Jejunum (tissue), 1 donor: ENCODE measurements around the gene PRPF4B.

GRCh38 chr6:4021001-4021536 lies at the start of gene PRPF4B:
PRPF4B (plus strand) TSS chr6:4021300.
- PRO-cap: bidirectional peak, plus-strand start at chr6:4021300, minus-strand start at chr6:4021220

- PRO-cap: no peak
These were observed 198.6 kb upstream of the ECI2 start for GRCh38 chr6:4333854-4334507.

DNA sequence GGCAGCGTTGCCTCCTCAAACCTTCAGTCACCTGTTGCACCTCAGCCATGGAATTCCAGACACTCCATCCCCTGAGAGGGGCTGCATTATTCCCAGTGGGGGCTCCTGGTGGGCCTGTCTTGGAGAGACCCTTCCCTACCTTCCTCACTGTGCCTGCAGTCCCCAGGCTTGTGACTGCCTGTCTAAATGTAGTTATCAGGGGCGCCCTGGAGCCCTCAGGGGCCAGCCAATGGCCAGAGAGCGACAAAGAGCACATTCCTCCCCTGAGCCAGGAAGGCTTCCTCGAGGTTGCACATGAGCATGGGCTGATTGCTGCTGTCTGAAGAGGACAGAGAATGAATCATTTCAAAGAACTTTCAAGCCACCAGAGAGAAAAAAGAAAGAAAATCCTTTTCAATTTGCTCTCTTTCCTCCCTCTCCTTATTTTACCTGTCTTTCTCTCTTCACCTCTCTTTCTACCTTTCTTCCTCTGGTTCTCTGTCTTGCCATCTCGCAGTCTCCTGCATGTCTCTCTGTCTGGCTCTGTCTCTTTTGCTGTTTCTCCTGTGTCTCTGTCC lies 211.7 kb upstream of the ECI2 start:
- PRO-cap: no peak

GRCh38 chr6:5174087-5174686 lies 86.6 kb downstream of the LYRM4 start:
- PRO-cap: bidirectional peak, plus-strand start at chr6:5174424, minus-strand start at chr6:5174419

DNA sequence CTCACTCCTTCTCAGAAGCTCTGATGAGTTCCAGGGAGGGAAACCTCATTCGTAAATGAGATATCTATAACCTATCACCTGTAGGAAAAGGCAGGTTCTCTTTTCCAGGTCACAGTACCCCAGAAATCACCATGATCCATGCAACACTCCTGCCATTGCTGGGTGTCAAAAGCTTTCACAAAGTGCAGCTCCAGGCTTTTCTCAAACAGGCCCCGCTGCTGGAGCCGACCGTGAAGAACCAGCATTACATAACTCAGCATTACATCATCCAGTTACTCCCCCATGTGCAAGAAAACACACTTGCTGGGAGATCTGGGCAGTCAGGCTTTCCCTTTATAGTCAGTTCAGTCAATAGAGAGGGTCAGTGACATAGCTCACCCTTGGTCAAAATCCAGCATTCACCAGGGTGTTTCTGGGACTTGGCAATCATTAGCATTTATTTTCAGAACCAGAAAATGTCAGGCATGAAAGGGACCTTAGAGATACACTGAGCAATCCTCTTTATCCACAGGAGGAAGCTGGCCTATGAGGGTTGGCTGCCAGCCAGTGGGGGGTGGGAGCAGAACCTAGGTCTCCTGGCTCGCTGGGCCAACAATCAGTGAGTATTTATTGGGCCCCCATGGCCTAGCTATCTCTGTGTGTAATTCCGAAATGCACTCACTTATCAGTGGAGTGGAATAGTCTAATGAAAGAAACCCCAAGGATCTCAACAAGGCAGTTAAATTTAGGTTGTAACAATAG lies 54.8 kb downstream of the LYRM4 start:
- PRO-cap: no peak

DNA sequence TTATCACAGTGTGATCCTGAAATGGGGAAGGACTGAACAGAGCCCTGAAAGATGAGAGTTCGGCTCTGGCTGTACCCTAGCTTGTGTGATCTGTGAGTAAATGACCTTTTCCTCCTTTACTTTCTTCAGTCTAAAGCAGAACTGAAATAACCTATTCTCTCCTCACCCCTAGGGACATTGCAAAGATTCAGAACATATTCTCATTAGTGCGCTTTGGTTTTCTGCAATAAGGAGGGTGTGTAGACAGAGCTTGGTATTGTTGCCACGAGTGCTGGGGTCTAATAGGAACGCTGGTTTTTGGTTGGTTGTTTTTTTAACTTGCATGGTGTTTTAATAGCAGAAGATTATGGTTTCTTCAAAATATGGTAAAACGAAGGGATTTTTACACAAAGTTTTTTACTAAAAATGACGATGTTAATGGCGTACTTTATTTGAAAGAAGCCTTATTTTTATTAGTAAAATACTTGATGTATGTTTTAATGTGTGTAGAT lies 16.8 kb downstream of the FARS2 start:
- PRO-cap: no peak

DNA sequence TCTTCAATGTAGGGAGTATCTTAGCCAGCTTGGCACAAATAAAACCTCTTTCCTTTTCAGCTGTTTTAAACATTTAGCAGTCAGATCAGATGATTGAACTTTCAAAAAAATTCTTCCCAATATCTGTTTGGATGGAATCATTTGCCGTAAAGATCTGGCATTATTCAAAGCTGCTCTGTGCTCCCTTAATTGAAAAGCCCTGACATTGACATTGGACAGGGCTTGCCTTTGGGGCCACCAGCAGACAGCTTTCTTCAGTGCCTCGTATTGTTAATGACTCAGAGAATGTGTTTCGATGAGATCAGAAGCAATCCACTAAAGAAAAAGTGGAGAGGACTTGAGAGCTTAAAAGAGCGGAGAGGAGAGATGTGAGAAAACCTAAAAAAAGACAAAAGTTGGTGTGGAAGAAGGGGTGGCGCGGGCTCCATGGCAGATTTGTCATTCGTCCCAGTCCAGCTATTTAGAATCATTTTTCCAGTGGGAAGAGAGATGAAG lies 343.4 kb downstream of the NRN1 start:
- PRO-cap: no peak

DNA sequence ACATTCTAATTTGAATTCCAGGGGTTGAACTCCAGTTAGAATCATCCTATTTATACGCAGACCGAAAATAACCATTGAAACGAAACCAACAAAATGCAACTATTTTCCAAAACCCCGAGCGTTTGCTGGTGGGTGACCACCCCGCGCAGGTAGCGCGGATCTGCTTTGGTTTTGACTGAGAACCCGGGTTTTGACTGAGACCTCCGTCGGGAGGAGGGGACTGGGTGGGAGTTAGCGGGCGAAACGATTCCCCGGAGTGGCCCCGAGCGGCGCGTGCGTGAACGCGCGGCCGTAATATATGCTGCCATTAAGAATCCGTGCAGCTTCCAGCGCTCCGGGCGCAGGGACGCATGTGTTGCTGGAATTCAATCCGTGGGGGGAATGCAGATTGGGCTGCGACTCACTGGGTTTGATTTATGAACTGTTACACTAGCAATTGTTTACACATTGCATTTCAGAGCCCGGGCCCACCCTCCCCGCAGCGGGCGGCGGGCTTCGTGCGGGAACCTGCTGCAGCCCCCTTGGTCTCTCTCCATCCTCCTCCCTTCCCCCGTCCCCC lies 10.0 kb downstream of the NRN1 start:
- PRO-cap: no peak

GRCh38 chr6:6243950-6244341 lies 76.5 kb downstream of the F13A1 start:
- PRO-cap: no peak

DNA sequence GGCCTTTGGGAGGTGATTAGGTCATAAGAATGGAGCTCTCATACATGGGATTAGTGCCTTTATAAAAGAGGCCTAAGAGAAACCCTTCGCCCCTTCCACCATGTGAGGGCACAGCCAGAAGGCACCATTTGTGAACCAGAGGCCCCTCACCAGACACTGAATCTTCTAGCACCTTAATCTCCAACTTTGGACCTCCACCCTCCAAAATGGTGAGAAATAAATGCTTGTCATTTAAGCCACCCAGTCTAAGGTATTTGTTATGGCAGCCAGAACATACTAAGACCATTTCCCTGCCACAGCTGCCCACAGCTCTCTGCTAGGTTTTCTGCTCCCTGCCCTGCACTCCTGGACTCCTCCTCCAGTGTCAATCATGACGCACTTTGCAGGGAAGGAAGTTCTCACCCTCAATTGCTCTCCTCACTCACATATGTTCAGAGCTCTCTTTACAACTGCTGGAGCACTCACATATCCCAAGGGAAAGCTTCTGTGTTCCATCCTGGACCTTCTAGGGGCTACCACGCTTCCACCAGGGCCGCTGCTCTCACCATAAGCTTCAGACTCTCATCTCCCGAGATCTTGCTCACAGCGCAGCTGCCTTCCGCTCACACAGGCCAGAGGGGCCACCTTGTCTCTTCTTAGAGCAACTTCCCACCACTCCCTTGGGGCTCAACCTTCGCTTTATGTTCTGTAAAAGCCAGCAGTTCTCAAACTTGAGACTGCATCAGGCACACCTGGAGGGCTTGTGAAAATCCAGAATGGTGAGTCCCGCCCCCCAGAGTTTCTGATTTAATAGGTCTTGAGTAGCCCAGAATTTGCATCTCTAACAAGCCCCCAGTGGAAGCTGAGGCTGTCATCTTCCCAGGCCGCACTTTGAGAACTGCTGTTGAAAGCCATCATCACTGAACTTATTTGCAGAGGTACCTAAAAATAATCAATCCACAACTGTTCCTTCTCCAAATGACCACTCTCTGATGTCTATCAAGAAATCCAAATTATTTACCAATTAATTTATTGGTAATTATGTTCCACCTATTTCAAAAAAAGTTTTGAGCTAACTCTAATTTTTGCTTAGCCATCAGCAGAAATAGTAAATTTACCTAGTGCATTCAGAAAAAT lies 1.5 kb upstream of the LY86 start:
- PRO-cap: no peak

DNA sequence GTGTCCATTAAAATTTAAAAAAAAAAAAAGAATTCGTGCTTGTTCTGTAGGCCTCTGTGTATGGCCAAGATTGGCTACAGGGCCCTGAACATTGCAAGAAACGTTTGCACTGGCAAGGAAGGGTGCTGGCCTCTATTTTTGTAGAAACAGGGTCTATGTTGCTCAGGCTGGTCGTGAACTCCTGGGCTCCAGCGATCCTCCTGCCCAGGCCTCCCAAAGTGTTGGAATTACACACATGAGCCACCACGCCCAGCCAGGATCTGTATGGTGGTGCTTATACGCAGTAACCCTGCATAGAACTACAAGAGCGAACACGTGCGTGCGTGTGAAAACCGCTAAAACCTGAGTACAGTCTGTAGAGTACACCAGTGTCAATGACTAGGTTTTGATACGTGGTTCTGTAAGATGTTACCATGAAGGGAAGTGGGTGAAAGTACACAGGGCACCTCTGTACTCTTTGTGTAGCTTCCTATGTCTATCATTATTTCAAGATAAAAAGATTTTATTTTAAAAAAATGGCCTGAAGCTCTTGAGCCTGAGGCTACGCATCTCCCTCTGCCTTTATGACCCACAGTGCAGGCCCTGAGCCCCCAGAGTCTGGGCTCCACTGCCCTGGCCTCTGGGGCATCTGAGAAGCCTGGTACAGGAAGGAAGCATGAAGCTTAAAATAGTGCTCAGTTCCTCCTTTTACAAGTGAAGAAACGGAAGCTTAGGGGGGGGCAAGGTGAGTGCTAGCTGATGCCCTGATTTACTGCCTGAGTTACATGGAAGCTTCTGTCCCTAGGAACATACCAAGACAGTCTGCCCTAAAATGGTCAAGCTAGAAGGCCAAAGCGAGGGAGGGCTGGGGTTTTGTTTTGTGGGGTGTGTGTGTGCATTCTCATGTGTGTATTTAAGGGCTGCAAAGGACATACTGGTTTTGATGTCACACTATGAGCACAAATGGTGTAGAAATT lies 21.6 kb downstream of the LY86 start:
- PRO-cap: no peak

DNA sequence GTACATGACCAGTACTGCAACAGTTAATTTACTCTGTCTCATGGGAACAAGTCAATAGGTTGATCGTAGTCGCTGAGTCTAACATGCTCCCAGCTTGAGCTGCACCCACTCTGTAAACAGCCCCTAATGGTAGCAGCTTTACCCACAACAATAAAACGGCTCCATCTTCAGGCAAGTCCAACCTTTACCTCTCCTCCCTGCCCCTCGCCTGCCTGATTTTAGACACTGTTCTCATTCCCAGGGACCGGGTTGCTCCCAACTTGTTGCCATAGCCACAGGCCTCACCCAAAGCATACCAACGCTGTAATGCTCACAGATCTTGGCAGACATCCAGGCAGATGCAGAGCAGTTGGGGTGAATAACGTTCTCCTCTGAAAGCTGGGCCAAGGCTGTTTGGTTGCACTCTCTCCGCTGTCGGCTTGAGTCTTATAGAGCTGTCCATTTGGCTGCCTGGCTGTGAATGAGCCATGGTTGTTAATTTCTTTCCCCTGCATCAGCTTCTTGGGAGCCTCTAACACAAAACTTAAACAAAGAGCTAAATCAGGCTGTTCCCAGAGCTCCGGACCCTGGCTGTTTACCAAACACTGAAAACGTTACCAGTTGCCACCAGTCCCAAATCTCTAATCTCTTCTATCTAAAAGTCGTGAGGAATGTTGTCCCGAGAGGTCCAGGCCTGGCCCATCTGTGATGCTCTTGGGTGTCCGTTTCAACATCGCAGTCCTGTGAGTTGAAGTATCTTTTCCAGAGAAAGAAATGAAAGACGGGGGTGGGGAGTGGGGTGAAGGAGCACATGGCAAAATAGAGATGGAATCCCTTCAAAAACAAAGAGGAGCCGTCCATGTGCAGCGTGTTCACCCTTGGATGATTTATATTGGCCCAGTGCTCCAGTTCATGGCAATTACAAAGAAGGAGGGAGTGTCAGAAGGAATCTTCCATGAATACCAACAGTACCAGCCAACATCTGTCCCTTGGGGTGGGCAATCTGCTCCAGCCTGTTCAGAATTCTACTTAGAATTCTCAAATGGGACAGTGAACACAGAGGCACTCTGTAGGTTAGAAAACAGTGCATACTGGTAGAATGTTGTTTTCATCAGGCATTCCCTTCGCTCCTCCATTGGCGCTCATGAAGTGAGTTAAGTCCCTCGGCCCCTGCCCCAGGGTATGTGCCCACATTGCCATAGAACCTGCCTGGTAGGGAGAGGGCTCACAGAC lies 111.8 kb downstream of the LY86 start:
- PRO-cap: unidirectional peak, plus-strand start at position 364 of the sequence

DNA sequence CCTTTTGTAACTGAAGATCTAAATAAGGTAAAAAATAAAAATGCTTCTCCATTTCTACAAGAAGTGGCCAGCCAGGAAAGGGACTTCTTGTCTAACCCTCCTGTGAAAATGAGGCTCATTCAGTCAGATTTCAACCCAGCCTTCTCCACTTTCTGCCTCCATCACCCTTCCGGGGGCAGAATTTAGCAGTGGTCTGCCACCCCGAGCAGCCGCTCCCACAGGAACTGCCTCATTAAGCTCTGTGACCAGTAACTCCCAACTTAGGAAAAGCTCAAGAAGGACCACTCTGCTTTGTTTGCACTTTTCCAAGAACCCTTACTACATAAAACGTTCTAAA lies 135.0 kb downstream of the LY86 start:
- PRO-cap: no peak

DNA sequence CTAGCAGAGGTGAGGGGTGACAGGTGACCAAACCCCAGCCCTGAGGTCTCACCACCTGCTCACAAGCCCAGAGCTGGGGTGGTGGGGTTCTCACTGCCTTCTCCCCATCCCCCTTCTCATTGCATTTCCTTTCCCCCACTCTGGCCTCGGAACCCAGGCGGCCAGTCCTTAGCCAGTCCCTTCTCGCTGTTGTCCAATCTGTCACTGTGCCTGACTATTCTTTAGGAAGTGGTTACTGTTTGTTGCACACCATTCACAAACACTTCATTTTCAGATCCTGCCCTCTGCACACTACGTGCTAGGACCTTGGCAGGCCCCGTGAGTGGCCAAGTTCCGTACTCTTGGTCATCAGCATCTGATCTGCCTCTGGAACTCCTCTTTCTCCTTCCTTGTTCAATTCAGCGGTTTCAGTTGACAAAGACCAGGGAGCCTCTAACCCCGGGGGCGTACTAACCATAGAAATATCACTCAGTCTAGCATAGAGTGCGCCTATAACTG lies 137.2 kb downstream of the LY86 start:
- PRO-cap: no peak

DNA sequence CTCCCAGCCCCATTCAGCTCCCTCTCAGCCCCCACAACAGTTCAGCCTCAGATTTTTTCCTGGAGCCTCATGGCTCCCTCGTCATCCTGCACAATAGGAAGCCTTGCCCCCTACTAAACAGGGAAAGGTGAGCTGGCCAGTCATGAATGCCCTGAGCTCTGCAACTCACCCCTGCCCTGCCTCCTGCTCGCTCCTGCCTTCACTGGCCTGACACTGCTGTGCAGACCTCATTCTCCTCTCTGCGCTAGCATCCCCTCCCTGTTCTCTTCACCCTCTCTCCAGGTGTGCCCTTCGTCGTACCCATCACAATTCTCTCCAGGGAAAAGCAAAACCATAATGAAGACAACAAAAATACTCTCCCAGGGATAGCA lies 145.3 kb downstream of the LY86 start:
- PRO-cap: no peak

DNA sequence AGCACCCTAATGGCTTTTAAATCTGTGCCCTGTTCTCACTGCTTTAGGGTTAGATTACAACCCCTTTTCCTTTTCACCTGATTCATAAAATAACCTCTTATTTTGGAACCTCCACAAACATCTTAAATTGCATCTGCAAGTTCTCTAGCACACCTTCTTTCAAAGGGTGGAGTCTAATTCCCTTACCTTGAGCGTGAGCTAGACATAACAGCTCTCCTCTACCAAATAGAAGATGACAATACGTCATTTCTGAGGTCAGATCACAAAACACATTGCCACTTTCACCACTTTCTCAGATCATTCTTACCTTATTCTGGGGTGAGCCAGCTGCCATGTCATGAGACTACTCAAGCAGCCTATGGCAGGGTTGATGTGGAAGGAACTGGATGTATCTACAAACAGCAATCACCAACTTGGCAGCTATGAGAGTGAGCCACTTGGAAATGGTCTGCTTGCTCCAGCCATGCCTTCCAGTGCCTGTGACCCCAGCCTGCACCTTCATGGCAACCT lies 150.3 kb downstream of the LY86 start:
- PRO-cap: no peak

GRCh38 chr6:6747454-6747810 lies 158.9 kb downstream of the LY86 start:
- PRO-cap: no peak

DNA sequence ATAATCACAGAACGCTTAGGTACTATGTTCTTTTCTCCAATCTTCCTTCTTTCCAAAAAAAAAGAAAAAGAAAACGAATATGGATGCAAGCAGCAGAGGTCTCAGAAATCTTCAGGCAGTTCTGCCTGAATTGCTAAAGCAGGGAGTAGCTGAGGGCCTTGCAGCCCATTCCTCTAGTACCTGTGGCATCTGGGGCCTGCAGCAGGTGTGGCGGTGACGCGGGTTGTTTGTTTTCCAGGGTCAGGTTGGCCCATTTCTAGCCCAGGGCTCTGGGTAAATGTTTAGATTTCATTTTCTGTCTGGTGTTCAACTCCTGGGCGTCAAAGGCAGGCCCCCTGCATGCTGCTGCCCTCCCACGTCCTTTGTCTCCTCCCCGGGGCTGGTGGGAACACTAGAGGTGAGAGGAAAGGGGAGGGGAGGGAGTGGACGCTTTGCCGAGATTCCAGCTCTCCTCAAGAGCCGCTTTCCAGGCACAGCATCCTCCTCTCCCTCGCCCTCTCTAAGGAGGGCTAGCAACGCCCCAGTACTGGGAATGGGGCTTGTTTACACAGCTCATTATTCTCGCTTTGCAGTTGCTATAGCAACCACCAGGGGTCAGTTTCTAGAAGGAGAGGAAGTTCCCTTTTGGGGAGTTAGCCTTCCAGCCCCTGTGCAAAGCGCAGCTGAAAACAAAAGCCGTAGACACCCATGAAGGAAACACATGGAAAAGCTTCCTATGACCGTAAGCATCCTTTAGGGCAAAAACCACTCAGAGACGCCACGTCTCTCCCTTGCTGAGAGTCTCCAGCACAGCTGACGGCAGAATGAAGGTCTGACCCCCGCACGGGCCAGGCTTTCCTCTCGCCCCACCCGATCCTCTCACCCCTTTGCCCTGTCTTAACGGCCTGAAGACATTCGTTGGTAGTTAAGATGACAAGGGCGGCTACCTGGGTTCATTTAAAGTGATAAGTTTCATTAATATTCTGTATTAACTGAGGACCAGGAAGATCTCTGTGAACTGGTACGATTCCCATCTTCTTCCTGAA lies 170.6 kb downstream of the LY86 start:
- PRO-cap: bidirectional peak, plus-strand start at position 801 of the sequence, minus-strand start at position 501 of the sequence

GRCh38 chr6:6872790-6873432 lies 234.8 kb upstream of the RREB1 start:
- PRO-cap: no peak

GRCh38 chr6:6878622-6879296 lies 229.0 kb upstream of the RREB1 start:
- PRO-cap: no peak